Myometrial cell (primary cell): ENCODE measurements around the genes ABHD15 and SSH2.

DNA sequence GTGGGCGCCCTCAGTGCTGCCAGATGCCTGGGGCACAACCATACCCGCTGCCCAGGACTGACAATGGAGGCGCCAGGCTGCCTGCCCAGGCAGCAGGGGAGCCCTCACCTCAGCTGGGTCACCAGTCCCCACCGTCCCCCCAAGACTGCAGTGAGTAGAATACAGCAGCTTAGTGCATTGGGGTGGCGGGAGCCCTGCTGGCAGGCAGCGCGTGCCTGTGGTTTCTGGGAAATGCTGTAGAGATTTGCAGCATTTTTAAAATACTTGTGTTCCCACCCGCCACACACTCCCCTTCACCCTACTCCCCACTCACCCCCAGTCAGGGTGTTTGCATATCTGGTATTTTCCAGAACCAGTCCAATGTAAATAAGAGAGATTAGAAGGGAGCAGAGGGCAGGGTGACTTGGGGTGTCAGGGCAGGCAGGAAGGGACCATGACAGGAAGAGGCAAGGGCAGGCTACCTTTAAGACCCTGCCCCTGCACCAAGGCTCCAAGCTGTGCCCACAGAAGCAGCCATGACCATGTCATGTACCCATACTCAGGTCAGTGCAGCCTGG, 21.6 kb downstream of the MYO18A start:
- RAMPAGE, long total RNA = no peak

- RAMPAGE, long total RNA = no peak
Measured at GRCh38 chr17:29177660-29178496, 2.3 kb downstream of the MYO18A start.

DNA sequence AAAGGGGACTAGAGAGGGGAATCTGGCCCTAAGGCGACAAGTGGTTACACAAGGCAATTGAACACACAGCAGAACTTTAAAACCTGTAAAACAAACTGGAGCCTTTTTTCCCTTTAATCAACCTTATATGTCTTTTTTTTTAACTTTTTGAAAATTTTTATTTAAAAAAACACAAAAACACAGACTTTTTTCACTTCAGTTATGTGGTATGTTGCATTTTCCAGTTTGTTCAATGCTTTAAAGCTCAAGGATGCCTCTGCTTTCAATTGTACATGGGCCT, 15.5 kb downstream of the CRYBA1 start:
- RAMPAGE, long total RNA = no peak

GRCh38 chr17:29418476-29419454, 28.6 kb downstream of the TAOK1 start:
- RAMPAGE, long total RNA = no peak

GRCh38 chr17:29546071-29547200, 20.4 kb downstream of the ABHD15 start:
- RAMPAGE, long total RNA = no peak

DNA sequence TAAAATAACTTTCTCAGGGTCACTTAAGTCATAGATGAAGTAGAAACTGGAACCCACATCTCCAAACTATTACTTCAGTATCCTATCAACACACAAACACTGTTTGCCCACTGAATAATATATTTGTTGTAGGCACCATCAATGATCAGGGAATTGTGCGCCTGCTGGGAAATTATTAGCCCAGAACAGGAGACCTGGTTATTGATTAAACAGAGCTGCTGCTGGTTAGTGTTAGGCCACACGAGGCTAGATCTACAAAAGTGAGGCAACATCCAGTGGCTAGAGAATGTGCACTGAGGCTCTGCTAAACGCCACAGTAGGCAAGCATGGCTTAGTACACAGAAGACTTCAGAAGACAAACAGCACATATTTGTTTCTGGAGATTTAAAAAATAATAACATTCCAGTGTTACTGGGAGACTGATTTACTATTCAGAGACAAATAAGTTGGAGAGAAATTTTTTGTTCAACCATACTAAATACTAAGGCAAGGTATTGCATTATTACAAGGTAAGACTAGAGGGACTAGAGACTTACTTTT, 11.0 kb downstream of the ABHD15 start:
- RAMPAGE, long total RNA = no peak

GRCh38 chr17:29566900-29567818, at the start of gene ABHD15:
TSS of gene ABHD15 (minus strand) at chr17:29567037.
- RAMPAGE, long total RNA = no peak

DNA sequence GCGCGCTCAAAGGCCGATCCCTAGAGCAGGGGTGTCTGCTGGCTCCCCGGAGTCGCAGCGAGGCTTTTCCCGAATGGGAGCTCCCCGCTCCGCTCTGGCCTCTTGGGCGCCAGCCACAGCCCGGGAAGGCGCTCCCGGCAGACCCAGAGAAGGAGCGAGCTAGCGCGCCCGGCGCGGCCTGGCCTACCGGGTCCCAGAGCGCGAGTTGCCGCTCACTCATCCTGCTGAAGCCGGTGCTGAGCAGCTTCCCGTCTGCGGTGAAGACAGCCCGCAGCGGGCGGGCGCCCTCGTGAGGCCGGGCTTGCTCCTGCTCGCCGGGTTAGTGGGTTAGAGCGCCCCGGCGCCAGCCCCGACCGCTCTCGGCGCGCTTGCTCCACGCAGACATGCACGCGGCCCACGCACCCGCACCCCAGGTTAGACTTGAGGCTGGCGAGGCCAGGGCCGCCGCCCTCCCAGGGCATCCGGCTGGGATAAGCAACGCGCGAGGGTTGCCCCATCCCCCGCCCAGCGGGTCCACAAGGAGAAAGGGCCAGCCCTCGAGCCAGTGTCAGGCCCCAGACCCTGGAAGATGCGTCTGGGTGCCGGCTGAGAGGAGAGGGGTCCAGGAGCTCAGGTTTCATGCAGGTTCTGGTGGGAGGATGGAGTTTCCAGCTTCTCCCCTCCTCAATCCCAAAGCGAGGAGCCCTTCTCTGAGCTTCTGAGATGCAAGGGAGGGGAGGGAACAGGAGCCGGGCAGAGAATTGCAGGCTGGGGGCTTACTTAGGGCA, 4.7 kb downstream of the CORO6 start:
- RAMPAGE, long total RNA = no peak

GRCh38 chr17:29619232-29619740, 3.4 kb downstream of the CORO6 start:
- RAMPAGE, long total RNA = no peak

DNA sequence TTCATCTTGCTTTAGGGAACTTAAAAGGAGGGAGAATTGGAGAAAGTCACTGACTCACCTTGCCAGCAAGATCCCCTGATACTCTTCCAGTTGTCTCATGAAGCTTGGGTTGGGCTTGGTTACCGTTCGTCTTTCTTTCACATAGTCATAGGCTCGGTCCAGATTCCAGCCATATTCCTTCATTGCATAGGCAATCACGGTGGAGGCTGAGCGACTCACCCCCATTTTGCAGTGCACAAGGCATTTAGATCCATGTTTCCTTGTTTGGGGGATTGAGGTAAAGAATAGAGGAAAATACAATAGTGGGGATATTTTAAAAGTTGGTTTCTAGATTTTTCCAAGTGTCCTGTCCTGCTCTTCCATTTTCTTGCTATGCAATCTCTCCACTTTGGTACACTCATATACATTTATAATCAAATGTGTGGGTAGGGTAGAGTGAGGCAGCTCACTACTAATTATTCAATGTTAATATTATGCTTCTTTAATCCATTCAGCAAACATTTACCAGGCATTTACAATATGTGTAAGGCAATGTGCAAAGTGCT, 25.4 kb upstream of the CORO6 start:
- RAMPAGE, long total RNA = no peak

- RAMPAGE, long total RNA = no peak
Measured at GRCh38 chr17:29649348-29649850, 26.7 kb upstream of the CORO6 start.

DNA sequence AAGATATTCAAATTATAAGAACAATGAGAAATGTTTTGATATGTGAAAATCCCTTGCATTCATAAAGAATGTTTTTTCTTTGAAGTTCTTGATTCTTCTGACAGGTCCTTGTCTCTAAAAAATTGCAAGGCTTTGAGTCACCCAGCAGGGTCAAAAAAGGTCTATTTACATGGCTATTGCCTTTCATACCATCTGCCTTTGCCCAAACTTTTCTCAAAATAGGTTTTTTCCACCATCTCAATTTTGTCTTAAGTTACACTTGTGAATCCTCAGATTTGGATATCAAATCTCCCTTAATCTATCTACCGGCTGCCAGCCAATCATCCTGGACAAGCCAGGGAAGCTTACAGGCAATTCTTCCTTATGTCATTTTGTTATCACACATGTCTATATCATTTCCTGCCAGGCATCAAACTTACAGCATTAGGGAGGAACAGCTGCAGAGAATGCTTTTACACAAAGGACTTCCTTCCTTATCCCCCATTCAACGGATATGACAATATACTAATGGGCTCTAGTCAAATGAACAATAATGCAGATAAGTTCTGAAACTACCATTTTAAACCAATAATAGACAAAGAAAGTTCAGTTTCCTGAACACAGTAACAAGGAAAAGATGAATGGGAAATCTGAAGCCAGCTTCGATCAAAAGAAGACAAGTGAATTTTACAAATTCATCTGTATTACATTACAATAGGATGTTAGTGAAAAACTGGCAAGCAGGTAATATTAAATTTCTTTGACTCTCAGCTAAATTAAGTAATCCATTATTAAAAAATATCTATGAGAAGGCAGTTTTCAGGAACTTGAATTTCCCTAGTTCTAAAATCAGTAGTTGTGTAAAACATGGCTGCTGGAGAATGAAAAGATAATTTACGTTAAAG, 104.2 kb upstream of the CORO6 start:
- RAMPAGE, long total RNA = no peak

DNA sequence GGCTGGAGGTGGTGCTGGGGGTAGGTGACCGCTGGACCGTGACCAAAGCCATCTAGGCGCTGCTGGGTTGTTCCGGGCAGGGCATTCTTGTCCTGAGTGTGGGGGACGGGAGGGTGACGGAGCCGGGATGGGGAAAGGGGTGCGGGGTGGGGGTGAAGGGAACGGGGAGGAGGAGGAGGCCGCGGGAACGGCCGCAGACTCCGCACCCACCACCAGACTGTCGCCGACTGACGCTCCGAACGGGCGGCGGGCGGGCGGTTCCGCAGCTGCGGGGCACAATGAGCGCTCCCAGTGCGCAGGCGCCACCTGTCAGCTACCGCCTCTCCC, at the start of gene SSH2:
Gene SSH2, minus strand, starts transcription at position 280 of the 327 bp plus-strand sequence.
- RAMPAGE, long total RNA = start-site peak on the minus strand centred at position 271 of the sequence, 115 bp wide, 35 and 44 reads in 2 replicates

GRCh38 chr17:29930276-29930415, 118 bp upstream of the SSH2 start:
- RAMPAGE, long total RNA = no peak

GRCh38 chr17:29931067-29931849, 1.2 kb upstream of the SSH2 start:
- RAMPAGE, long total RNA = no peak

DNA sequence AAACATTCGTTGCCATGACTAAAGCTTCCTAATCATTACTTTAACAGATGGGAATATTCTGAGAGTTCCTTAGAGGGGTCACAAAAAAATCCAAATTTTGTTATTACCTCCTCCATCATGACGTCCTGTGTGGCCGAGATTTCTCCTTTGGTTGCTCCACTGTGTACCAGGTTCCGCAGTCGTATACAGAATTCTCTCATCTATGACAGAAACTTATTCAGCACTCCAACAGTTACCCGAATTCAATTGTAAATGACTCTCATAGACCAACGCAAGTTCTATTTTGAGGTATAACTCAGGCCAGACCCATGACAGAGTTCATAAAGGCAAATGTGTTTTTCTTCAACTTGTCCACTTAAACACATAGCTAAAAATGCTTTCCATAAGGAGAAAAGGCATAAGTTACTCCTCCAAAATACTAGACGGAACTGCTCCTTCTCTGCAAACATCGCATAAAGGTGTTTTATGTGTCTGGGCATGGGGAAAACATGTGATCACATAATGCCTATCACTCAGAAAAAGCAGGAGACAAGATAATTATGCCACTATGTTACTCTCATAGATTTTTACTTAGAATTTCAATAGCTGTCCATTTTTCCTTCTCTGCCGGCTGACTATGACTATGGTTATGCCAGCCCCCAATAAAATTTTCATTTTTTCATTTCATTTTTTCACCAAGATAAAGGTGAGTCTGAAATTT, 6.3 kb downstream of the BLMH start:
- RAMPAGE, long total RNA = no peak

GRCh38 chr17:30465179-30466035, 11.8 kb upstream of the GOSR1 start:
- RAMPAGE, long total RNA = no peak

DNA sequence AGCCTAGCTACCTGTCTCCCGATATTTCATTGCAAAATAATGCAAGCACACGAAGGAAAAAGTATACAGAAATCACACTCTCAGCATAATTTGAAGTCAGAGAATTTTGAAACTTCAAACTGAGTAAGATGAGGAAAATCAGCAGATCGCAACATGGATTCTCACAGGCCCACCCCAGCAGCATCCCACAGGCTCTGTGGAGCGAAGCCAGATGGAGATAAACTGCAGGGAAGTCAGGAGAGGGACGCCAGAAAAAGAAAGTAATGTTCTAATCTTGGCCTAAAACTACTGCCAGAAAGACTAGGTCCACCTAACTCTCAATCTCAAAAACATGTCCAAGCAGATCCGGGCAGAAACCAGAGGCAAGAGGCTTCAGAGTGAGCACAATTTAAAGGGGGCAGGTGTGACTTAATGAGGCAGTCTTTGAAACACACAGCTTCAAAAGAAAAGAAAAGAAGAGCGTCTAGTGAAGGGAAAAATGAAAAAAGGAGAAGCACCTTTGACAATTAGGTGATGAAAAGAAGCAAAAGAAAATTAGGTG, 4.8 kb upstream of the GOSR1 start:
- RAMPAGE, long total RNA = no peak

DNA sequence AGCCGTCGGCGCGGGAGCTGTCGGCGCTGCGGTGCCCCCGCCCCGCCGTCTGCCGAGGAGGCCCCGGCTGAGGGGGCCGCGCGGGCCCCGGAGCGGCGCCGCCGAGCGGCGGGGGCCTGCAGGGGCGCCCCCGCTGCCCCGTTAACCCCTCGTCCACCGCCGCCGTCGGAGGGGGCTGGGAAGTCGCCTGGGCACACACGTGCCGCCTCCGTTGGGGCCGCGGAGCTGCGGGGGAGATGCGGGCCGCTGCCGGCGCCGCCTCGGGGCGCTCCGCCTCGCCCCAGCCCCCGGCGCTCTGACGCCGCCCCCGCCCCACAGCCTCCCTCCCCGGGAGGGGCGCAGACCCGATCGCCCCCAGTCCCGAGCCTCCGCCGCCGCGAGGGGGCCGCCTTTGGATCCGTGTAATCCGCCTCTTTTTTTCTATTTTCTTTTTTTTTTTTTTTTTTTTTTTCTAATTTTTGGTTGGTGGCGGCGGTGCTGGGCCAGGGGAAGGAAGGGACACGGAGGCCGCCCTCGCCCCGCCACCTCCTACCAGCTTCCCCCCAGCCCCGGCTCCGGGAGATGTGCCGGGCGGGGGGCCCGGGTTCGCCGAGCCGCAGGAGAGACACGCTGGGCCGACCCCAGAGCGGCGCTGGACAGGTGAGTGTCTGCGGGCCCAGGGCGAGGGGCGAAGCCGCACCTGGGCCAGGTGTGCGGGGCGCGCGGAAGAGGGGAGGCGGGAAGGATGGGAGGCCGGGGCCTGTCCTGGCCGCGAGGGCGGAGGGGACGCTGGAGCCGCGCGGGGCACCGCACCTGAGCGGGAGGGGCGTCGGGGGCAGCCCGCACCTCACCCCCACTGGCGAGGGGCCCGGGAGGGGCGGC, 115.1 kb downstream of the CRLF3 start:
- RAMPAGE, long total RNA = no peak

GRCh38 chr17:30735274-30735983, 89.1 kb downstream of the CRLF3 start:
- RAMPAGE, long total RNA = no peak